Left colon (tissue), 1 donor: Measurements from ENCODE around the gene CHD9NB.

- PRO-cap = no peak
Measured at GRCh38 chr16:50267424-50267982, 1.2 kb downstream of the ADCY7 start.

GRCh38 chr16:50326849-50327511 is 41.8 kb downstream of the BRD7 start:
- PRO-cap = no peak

DNA sequence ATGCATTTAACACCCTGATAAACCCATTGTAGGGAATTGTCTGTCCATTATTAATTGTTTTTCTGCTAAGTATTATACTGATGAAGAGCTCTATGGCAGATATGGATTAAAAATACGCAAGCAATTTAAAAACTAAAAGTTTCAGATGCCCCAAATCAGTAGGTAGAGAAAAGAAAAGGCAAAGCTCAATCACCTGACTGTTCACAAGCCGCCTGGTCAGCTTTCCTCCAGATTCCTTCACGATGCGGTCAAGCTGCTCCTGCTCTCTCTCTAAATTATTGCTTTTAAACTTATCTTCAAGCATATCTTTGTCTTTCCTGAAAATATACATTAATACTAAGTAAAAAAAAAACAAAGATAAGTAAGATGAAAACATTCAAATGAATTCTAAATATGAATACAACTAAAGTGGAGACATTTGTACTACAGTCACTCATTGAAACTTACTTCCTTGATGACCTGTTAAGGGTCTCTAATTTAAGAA is 35.4 kb downstream of the BRD7 start:
- PRO-cap = no peak

DNA sequence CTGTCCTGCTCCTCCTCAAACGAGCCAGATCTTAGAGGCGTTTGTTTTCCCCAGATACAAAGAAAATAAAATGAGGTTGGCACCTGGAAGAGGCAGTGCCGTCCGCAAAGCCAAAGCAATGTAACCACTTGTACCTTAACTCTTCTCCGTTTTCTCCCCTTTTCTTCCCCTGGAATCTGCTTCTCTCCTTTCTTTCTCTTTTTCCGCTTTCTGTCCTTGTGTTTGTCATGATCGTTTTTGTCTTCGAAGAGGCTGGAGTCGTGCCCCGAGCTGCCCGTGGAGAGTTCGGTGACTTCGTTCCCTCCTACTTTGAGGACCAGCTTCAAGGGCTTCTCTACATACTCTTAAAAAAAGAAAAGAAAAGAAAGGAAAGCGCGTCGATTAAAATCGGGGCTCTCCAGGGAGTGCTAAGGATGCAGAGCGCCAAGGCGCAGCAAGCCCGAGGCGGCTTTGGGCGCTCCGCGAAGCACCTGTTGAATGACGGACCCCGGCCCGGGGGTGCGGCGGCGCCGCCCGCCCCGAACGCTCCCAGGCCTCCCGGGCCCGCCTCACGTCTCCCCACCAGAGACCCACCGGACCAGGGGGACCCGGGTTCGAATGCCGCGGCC is 728 bp downstream of the BRD7 start:
- PRO-cap = no peak

- PRO-cap = no peak
Measured at GRCh38 chr16:50879021-50879633, 137.2 kb downstream of the CYLD start.

- PRO-cap = no peak
Measured at GRCh38 chr16:51052357-51052913, 98.6 kb downstream of the SALL1 start.

DNA sequence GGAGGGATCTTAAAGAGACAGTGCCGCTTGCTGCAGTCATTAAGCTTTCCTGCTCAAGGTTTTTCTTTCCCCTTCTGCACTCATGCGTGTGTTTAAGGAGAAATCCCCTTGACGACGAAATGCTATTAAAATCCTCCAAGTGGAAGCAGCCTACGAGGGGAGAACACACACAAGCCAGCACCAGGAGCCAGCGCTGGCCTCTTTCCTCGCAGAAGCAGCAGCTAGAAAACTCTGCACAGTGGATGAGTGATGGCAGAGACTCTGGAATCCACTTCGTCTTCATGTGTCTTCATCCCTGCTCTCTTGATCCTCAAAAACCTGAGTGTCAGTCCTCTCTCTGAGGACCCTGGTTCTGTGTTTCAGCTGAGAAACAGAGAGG is 21.9 kb downstream of the SALL1 start:
- PRO-cap = no peak

DNA sequence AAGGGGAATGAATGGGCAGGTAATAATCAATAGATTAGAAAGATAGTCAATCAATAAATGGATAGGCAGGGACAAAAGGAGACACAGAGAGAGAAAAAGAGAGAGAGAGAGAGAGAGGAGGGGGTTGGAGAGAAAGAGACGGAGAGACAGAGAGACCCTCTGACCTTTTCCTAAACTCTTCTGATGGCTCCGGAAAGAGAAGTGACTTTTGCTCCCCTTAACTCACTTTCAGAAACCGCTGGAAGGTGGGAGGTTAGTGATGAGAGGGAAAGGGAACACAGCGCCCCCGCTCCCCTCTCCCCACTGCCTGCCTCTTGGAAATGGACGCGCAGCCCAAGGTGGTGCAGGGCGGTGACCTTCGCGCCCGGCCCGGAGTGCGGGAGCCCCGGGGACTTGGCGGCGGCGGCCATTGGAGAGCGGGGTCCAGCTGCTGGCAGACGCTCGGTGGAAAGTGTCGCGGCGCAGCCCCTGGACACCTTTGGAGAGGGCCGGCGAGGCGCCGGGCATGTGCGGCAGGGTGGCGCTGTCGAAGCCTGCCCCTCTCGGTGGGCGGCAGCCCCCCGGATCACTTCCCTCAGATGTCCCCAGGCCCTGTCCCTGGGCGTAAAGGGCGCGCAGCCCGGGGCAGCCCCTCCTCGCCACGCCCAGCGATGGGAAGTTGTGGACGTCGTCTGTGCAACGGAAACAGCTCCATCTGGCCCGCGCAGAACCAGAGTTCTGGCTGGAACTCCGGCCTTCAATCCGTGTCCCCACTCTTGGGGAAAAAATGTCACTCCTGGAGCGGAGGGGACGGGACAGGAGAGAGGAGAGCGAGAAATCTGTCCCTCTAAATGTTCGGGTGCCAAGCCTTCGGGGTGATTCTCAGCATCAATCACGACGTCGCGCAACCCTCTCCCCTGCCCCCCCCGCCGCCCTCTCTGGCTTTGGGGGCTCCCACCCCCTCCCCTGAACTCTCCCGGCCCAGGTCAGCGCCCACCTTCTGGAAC is 16.7 kb downstream of the SALL1 start:
- PRO-cap = no peak

DNA sequence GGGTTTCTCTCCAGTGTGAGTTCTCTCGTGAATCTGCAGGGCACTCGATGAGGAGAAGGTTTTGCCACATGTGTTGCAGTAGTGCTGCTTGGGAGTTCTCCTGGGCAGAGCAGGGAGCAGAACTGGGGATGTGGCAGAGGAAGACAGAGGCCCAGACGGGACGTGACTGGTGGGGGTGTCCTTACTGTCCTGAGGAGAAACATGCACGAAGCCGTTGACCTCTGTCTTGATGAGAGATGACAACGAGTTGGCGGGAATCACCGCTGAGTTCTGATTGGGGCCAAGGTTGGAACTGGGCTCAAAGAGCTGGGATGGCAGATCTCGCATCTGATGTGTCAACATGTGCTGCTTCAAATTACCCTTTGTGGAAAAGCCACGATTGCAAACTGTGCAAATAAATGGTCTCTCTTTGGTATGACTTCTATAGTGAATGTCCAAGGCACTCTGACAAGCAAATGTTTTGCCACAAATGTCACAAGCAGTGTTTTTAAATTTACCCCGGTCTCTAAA is 12.3 kb downstream of the SALL1 start:
- PRO-cap = no peak

DNA sequence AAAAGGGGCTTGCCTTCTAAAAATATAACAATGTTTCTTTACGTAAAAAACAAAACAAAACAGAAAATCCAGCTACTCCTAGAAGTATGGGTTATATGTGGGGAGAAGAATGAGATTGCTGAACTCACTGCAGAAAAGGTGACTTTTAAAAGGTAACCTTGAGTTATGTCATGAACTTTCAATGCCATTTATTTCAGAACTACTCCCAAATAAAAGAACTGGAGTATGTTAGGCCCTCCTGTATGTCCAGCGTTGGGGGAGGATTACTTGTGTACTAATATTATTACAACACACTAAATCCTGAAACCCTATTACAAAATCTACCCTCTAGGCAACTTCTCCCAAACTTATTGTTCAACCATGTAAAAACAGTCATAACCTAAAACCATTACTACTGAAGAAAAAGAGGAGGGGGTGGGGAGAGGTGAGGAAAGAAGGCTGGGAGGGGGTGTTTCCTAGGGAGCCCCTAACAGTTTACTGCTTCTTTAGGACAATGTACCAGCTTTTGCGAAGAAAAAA is 2.5 kb downstream of the SALL1 start:
- PRO-cap = no peak

DNA sequence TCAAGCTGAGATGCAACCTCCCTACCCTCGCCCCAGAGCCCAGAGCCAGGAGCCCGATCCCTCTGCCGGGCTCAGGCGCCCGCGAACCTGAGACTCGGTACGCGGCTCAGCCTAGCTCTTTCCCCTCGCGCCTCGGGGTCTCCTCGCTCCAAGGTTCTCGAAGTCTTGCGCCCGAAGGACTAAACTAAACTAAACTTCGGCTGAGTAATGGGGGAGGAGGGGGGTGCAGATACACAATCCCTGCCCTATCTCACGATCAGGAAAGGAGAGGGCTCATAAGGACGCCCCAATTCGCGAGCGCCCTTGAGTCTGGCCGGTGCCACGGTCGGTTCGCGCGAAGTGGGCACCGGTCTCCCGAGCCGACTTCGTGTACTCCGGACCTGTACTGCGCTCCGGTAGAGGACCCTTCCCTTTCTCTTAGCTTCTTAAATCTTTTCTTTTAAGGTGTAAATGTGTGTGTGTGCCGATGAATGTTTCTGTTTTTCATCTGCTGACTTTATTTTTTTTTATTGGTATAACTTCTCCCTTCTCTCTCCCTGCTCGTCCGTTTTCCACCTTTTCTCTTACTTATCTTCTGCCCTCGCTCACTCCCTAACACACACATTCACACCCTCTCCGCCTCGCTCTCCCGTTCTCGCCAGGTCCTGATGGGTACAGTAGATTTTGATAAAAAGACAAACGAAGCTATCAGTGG is 1.9 kb upstream of the SALL1 start:
- PRO-cap = no peak

DNA sequence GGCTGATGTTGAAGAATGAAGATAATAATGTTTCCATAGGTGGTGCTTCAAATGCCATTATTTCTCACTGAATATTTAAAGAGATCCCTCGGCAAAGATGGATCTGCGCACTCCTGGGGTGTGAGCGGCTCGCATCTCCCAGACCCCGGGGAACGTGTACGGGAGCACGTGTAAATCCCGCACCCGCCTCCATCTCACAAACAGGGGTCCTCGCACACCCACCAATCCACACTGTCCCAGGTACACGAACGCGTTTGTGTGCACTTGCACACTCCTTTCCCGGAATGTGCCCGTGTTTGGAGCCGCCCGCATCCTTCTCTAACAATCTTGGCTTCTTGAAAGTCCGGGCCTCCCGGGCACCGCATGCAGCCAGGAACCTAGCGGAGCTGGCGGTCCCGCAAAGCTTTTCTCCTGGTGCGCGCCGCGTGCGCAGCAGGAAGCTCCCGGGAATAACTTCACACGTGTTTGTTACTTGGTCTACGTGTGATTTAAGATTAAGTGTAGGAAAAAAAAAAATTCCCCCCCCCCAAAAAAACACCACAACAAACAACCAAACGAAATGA is 2.5 kb upstream of the SALL1 start:
- PRO-cap = no peak

GRCh38 chr16:51155100-51155765 is 4.2 kb upstream of the SALL1 start:
- PRO-cap = no peak

DNA sequence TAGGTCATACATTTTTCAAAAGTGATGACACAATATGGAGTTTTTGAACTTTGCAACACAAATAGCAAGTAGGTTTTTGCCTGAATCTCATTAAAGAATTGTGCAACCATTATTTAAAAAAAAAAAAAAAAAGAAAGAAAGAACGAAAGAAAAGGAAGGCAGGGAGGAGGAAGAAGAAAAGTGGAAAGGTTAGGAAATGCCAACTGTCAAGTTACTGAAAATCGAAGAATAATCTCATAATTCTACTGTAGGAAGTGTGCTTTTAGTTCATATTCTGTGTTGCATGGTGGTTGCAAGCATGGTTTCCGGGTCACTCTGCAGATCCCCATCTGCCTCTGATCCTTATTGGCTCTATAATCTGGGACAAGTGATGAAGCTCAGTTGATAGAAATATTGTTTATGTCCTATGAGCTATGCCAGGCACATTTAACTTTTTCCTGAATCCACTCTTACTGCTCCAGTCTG is 252.0 kb upstream of the SALL1 start:
- PRO-cap = no peak

DNA sequence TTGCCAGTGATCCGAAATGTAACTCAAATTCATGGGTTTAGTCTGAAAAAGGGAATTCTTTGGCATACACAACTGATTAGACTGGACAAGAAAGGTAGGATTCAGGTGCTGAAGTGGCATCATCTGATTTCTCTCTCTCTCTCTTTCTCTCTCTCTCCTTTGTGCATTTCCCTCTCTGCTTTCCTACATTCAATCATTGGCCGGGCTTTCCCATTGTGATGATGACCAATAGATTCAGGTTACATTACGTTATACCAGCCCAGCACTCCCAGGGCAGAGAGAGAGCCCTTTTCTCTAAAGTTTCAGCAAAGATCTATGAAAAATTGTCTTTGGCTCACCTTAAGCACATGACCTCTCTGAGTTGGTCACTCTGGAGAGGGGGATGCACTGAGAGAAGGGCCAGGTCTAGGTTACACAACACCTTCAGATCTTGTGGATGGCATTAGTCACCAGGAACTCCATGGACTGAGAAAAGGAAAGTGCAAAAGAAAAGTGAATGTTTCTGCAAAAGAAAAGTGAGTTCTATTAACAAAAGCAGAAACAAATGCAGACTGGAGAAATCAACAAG is 253.2 kb upstream of the SALL1 start:
- PRO-cap = no peak

- PRO-cap = no peak
Measured at GRCh38 chr16:51408946-51409438, 257.9 kb upstream of the SALL1 start.

GRCh38 chr16:51763313-51763752 is 612.3 kb upstream of the SALL1 start:
- PRO-cap = no peak

DNA sequence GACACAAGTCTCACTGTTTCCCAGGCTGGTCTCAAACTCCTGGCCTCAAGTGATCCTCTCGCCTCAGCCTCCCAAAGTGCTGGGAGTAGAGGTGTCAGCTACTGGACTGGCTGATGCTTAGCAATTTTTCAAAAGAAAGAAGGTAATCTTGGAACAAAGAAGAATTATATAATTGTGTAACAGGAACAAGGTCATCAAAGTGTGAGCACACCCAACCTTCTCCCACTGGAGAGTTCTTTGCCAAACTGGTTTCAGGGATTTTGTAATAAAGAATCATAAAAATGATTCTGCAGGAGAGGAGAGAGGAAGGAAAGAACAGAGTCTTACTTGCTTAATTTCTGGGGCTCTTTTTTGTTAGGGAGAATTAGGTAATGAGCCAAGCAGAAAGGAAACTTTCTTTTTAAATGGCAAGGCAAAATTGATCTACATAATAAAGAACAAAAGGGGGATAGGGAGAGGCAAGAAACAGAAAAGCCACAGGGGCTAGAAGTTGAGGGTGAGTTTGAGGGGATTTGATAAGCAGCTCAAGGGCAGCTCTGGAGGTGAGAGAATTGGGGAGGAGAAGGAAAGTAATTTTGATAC is 21.3 kb downstream of the CHD9NB start:
- PRO-cap = unidirectional peak, plus-strand start at position 292 of the sequence

DNA sequence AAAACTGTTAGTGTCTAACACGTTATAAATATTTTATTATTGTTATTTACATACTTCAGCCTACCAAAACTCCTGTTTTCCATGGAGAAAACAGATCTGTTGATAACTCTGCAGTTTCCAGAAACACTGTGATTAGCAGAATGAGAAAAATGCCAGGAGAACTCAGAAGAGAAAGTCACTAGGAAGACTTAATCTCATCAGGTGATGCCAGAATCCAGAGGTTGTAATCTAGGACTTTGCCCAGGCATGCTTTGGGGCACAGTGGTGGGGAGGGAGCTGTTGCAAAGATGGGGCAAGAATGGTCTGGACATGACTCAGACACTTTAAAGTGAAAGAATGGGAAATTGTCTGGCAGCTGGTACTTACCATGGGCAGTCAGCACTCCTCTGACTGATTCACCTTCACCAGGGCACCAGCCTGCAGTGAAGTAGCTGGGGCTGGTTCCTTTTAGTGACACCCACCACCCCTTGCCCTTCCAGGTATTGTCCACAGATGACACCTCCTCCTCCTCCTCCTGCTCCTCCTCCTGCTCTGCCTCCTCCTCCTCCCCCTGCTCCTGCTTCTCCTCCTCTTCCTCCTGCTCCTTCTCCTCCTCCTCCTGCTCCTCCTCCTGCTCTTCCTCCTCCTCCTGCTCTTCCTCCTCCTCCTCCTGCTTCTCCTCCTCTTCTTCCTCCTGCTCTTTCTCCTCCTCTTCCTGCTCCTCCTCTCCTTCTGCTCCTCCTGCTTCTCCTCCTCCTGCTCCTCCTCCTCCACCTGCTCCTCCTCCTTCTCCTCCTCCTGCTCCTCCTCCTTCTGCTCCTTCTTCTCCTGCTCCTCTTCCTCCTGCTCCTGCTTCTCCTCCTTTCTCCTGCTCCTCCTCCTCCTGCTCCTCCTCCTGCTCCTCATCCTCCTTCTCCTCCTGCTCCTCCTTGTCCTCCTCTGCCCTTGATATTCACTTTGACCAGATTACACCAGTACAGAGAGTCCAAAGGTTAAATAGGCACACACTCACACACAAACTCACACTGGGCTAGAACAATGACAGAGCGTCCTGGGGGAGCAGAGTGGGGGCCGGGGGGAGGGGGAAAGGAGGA is at the start of gene CHD9NB:
Gene CHD9NB (minus strand): TSS at position 503 of the 1,073 bp plus-strand sequence.
- PRO-cap = bidirectional peak, plus-strand start at position 284 of the sequence, minus-strand start at position 180 of the sequence; bidirectional peak, plus-strand start at position 378 of the sequence, minus-strand start at position 397 of the sequence; unidirectional peak, minus-strand start at position 455 of the sequence; unidirectional peak, minus-strand start at position 900 of the sequence

DNA sequence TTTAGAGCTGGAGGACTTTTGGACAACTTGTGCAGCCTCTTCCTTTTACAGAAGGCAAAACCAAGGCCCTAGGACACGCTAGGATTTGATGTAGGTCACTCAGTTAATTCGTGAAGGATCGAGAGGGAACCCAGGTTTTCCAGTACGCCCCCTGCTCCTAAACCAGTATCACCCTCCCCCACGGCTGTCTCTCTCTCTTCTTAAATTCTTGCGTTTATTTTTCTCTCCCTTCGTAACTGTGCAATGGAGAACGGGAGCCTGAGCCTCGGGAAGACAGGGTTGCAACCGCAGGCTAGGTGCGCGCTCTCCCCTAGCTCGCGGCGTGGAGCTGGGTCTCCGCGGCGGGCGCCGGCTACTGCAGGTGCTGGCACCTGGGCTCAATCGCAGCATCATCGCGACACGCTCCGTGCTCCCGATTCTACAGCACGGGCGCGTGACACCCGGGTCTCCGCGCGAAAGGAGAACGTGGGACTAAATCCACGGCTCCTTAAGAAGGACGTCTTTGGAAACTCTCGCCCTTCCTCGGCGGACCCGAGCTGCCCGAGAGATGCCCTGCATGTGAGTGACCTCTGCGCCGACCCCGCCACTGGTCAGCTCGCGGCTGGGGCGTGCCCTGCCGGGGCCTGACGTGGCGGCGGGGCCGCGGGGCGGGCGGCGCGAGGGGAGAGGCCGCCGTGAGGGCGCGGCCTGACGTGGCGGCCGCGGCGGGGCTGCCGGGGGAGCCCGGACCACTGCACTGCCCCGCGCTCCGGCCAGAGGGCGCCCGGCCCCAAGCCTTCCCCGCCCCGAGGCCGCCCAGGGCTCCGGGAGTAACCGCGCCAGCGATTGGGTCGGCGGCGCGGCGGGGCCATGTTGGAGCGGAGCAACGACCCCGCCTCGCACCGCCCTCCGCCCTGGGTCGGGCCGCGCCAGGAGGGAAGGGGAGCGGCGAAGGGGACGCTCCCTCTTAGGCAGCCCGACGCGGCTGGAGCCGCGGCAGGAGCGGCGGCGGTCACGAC is 75.3 kb downstream of the CHD9 start:
- PRO-cap = bidirectional peak, plus-strand start outside the sequence, minus-strand start at position 588 of the sequence